ENCODE measurements around a stretch of chr21.

DNA sequence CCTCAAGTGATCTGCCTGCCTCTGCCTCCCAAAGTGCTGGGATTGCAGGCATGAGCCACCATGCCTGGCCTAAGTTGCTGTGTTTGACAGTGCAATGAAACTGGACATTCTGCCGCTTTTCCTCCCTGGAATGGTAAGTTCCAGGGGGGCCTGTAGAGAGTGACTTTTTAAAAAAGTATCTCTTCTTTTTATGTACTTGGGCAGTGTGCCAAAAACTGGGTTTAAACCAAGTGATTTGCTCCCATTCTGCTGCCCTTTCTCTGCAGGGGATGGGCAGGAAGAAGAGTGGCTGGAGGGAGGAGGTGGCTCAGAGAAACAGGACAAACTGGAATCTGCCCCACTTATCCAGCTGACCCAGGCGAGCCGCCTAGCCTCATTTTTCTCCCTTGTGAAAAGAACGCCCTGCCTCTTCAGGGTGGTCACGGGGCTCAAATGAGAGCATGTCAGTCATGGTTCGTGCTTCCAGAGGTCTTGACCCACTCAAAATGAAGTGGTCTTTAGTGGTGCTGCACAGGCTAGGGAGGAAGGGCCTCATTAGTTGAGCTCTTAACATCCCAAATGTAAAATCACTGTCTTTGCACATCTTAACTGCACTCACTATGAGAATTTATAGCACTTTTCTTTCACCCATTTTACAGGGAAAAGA, 2.5 kb downstream of the SLC37A1 start:
- RRBS, 2 experiments, result no CpG with 5 or more reads among the region's 6 CpGs

DNA sequence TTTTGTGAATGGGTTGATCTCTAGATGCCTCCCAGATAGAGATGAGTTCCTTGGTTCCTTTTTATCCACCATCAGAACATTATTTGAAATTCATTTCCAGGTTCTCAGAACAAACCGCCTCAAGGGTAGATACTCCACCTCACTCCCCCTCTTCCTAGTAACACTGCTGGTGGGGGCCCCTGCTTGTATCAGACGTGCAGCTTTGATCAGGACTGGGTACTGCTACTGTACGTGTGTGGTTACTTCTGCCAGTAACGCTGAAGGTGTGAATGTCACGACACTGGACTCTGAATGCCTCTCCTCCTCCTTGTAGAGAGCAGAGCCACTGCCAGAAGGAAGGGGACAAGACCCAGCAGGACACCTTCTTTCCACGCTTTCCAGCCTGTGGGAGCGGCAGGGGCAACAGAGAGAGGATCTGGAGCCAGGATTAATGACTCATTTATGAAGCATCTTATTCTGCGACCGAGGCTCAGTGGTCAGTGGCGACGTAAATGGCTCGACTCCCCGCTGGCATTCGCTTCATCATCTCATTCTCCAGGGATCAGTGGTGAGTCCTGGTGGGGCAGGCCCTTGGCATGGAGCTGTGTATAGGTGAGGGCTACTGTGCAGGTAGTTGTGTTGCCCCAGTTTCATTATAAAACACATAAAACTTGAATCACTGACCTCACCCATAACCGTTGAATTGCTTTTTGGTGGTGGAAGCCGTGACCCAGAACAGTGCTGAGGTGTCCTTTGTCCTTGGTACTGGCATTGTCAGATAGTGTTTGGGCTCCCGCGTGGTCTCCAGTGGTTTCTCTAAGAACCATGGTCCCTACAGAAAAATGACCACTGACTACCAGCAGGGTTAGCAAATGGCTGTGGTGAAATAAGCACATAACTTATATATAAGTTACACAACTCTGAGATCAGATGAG, 4.6 kb downstream of the SLC37A1 start:
- RRBS, 2 experiments, result no CpG with 5 or more reads among the region's 18 CpGs

GRCh38 chr21:42526232-42526845, 12.7 kb downstream of the SLC37A1 start:
- RRBS, 2 experiments, result 11 to 19% methylated on average over 3 to 4 of the region's 11 CpGs

DNA sequence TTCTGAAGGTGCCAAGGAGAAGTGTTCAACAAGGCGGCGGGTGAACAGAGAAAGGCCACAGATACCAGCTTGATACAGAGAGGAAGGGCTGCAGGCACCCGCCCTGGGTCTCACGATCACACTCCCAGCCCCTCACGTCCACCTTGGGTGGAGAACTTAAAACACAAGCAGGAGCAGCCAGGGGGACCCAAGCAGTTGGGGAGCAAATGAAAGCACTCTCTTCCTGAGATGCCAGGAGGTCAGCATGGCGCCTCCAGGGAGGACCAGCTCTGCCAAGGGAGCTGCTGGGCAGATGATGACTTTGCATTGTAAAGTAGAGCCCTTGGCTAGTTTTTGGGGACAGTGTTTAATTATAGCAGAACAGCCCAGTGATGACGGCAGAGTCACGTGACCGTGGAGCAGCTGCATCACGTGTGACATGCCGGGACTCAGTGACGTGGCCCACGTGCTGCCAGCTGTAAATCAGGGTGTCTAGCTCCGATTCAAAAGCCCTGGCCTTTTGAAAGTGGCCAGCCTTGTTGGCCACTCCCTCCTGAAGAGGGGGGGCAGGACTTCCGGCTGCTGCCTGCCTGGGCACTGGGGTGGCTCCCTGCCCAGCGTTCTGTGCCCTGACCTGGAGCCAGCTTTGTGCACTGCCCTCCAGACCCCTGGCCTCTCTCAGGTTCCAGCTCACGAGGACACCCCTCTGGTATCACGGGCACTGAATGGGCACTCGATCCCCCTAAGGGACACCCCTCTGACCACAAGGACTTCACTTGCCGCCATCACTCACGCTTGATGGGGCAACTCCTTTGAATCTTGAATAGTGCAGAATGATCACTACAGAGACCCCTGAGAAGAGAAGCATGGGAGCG, 19.1 kb downstream of the SLC37A1 start:
- RRBS, 2 experiments, result no CpG with 5 or more reads among the region's 22 CpGs

- RRBS, 2 experiments, result 46 to 55% methylated on average over 6 of the region's 34 CpGs
These were observed 726 bp upstream of the PDE9A start for GRCh38 chr21:42652466-42653324.

DNA sequence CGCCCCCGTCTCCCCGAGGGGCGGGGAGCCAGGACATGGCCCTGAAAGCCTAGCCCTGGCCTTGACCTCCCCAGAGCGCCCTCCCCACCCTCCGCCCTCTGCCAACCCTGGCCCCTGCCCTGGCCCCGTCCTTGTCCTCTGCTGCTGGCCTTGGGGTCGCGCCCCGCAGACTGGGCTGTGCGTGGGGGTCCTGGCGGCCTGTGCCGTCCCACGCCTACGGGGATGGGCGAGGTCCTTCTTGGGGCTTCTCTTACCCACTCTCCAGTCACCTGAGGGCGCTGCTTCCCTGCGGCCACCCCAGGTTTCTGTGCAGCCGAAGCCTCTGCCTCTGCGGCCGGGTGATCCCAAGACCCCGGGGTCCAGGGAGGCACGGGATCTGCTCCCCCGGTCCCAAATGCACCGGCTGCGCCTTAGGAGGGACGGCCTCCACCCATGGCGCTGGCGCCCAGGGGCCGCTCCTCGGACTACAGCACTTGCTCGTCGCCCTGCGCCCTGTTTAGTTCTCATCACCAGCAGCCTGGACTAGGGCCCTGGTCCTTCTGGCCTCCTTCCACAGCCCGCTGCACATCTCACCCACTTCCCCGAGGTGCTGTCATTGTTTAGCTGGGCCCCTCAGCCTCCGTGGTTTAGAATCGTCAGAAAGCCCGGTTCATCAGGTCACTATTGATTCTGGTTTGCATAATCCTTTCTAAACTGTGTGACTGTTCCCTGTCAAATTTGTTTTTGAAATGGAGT, 41.5 kb downstream of the WDR4 start:
- RRBS, 2 experiments, result no CpG with 5 or more reads among the region's 39 CpGs

DNA sequence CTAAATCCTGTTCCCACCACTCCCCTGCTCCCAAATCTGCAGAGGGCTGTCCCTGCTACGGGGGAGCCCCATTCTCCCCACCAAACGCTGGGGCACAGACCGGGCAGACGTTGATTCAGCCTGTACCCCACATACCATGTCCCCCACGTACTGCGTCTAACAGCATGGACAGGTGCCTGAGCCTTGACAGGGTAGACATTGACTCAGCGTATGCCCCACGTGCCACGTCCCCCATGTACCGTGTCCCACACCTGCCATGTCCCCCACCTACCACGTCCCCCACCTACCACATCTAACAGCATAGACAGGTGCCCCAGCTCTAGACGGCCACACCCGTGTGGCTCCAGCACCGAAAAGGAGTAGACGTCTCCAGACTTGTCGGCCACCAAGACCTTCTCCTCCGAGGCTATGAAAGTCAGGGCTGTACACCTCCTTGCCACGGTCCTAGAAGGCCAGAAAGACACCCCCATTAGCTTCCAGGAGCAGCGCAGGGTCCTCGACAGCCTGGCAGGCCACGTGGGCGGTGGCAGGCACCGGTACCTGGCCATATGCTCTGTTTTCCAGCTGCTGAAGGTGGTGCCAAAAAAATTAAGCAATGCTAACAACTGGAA, 16.1 kb downstream of the WDR4 start:
- RRBS, 2 experiments, result no CpG with 5 or more reads among the region's 23 CpGs

GRCh38 chr21:42878578-42878728, 886 bp downstream of the WDR4 start:
- RRBS, 2 experiments, result no CpG with 5 or more reads among the region's 6 CpGs

- RRBS, 2 experiments, result no CpG with 5 or more reads among the region's 10 CpGs
These were observed 1.5 kb downstream of the ERVH48-1 start for GRCh38 chr21:42923885-42924359.

GRCh38 chr21:43278461-43278702, 109.6 kb downstream of the CRYAA start:
- RRBS, 2 experiments, result no CpG with 5 or more reads among the region's 8 CpGs

GRCh38 chr21:43300932-43301641, 125.8 kb downstream of the SIK1 start:
- RRBS, 2 experiments, result 92 to 100% methylated on average over 1 of the region's 36 CpGs

DNA sequence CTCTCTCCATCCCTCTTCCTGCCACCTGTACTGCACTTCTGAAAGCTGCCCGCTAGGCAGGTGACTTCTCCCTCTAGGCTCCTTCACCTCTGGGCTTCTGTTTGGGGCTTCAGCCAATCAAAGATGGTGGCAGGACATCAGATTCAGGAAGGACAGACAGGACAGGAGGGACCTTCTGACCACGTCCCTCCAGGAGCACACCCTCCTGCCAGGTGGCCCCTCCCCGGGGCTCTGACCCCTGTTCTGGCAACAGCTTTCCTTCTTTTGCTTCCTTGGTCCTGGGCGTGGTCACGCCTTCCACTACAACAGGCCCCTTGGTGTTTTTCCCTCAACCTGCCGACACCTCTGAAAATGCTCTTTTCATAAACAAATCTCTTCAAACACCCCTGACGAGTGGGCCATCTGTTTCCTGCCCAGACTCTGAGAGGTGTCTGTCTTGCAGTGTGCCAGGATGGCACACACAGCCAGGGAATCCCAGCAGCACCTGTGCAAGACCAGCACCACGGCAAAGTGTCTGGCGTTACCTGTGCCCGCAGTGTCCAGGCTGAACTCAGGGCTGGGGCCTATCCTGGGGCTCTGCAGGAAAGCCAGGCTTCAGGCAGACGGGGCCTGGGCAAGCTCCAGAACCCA, 89.1 kb downstream of the SIK1 start:
- RRBS, 2 experiments, result no CpG with 5 or more reads among the region's 11 CpGs

DNA sequence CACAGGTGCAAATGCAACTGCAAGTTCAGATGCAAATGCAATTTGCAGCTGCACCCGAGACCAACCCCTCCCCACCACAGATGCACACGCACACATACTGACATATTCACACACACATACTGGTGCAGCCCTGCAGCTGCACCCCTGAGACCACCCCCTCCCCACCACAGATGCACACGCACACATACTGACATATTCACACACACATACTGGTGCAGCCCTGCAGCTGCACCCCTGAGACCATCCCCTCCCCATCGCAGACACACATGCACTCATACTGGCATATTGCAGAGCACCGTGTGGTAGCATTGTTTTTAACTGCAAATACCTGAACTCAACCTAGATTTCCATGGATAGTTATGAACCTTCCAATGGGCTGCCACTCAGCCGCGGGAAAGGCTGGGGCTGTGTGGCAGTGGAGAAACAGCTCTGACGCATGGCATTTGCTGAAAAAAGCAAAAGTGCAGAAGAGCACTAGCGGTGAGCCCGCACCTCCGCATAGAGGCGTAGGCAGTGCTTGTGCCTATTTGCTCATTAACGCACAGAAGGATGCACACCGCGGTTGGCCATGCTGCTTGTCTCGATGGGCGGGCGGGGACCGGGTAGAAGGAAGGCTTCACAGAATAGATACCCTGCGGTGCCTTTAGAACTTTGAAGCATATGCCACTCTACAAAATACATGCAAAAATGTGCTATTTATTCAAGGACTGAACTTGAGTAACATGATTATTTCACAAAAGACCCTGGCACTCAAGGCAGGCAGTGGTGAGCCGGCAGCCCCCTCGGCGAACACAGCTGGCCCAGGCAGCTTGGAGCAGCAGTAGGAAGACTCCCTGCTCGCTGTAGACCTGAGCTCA, 71.8 kb downstream of the SIK1 start:
- RRBS, 2 experiments, result no CpG with 5 or more reads among the region's 24 CpGs

DNA sequence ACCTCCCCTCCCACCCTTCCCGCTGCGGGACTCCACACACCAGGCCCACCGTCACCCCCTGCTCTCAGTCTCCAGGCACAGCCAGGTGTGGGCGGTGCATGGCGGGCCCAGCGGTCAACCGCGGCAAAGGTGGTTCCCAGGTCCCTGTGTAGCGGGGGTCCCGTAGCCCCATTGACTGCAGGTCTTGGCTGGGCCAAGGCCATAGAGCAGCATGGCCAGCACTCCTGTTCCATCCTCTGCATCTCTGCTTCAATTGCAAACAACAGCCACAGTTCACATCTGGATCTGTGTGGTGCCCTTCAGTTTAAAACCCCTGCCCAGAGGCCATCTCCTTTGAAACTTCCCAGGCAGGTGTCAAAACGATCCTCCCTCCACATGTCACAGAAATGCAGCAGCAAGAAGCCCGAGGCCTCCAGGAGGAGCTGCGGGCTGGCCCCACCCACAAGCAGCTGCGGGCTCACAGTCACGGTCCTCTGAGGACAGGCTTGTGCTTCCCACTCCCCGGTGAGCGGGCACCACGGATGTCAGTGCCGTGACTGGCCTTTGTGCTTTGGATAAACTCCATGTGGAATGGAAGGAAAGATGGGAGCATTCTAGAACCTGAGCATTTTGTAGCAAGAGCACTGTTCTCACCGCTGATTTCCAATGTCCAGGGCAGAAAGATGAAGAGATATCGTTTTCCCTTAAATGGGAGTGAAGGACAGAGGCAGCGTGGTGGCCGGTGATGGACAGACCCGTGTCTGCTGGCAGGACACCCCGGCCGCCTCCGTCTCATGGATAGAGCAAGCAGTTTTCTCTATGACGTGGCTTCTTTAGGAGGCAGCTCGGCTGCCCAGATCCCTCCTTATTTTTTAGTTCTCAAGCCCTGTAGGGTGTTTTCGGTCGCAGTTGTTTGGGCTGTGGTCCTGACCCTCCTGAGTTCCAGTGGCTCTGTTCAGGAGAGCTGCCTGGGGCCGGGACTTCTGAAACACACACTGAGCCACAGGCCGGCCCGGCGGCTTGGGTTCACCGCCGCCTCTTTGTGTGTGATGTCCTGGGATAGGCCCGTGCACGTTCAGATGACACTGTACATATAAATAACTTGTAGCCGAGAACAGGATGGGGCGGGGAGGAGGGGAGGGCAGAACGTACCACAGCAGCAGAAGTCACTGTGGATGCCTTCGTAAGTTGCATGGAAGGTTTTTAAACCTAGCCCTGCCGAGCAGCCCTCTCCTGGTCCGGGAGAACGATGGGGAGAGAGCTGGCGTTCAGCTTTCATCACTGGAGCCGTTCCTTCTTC, 65.6 kb downstream of the SIK1 start:
- RRBS, 2 experiments, result 88 to 90% methylated on average over 4 of the region's 48 CpGs

GRCh38 chr21:43369107-43369623, 57.8 kb downstream of the SIK1 start:
- RRBS, 2 experiments, result no CpG with 5 or more reads among the region's 16 CpGs

- RRBS, 2 experiments, result no CpG with 5 or more reads among the region's 10 CpGs
These were observed 38.2 kb downstream of the H2BC12L start for GRCh38 chr21:43603022-43603776.

GRCh38 chr21:43609586-43610416, 44.8 kb downstream of the H2BC12L start:
- RRBS, 2 experiments, result no CpG with 5 or more reads among the region's 7 CpGs

- RRBS, 2 experiments, result no CpG with 5 or more reads among the region's 20 CpGs
These were observed 987 bp downstream of the PDXK start for GRCh38 chr21:43719929-43720303.

DNA sequence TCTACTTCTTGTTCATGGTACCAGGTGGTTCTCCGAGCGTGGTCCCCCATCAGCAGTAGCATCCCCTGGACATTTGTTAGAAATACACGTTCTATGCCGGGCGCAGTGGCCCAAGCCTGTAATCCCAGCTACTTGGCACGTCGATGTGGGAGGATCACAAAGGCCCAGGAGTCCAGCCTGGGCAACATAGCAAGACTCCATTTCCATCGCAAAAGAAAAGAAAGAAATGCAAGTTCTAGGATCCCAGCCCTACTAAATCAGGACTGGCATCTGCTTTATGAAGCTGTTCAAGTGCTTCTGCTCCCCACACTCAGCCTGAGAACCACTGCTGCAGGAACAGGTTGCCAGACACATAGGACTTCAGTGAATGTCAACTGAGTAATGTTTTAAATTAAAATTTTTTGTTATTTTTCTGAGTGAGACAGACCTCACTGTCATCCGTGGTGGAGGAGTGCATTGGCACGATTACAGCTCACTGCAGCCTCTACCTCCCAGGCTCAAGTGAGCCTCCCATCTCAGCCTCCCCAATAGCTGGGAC, 880 bp downstream of the RRP1 start:
- RRBS, 2 experiments, result no CpG with 5 or more reads among the region's 10 CpGs

- RRBS, 2 experiments, result 86 to 91% methylated on average over 5 of the region's 15 CpGs
These were observed 11.1 kb downstream of the RRP1 start for GRCh38 chr21:43800469-43800849.

Measured in LNCaP clone FGC (cell line).